NALM6 (cell line): ENCODE measurements around a stretch of chr6.

DNA sequence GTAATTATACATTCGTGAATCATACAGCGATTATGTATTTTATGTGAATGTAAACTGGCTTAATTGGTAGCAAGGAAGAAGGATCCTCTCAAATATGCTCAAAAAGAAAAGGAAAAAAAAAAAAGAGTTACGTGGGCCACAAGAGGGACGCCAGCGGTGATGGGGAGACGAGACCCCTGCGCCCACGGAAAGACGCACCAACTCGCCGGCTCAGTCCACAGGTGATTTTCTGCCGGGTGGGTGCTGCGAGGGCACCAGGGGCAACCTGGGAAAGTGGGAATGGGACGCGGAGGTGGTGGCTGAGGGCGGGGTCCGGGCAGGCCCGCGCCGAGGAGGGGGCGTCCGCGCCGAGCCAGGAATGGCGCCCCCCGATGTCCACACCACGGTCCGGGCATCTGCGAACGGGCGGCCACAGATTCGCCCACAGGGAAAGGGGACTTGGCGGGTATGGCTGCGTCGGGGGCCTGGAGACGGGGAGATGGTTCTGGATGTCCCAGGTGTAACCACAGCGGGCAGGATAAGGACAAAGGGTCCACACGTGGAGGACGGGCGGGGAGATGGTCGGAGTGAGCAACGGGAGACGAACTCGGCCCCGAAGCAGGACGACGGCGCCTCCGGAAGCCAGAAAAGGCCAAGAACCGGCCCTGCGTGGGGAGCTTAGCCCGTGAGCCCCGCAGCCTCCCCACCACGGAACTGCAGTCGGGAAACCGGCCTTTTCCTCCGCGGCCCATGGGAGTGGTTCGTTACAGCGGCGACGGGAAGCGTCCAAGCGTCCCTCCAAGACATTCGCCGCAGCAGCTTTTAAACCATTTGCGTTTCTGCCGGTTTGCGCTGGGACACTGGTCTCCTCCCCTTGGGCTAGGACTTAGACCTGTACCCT, 124.6 kb downstream of the WDR27 start:
- PRO-cap, result no peak

GRCh38 chr6:169667715-169668387, 34.0 kb downstream of the WDR27 start:
- PRO-cap, result no peak

DNA sequence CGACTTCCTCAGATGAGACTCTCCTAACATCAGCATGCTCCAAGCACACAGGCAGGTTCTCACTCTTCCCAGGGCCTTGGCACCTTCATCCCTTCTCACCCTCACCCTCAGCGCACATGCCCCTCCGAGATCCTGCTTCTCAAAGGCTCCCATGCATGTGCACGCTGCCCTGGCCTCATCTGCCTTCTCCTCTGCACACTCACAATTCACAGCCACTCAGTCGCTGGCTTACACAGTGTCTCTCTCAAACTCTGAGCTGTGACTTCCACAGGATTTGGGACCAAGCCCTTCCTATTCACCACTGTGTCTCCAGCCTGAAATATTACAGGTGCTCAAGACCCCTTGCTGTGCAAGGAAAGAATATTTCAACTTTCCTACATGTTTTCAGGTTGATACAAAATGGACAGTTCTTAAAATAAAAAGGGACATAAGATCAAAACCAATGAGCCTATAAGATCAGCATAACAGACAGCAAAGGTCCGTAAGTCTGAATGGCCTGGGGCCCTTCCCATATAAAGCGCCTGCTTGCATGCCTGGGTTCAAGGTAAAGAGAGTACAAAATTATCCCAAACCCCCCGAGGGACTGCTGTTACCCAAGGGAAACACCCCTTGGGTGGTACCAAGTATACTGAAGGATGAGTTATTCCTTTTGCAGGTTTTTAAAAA, 30.1 kb downstream of the WDR27 start:
- PRO-cap, result no peak

DNA sequence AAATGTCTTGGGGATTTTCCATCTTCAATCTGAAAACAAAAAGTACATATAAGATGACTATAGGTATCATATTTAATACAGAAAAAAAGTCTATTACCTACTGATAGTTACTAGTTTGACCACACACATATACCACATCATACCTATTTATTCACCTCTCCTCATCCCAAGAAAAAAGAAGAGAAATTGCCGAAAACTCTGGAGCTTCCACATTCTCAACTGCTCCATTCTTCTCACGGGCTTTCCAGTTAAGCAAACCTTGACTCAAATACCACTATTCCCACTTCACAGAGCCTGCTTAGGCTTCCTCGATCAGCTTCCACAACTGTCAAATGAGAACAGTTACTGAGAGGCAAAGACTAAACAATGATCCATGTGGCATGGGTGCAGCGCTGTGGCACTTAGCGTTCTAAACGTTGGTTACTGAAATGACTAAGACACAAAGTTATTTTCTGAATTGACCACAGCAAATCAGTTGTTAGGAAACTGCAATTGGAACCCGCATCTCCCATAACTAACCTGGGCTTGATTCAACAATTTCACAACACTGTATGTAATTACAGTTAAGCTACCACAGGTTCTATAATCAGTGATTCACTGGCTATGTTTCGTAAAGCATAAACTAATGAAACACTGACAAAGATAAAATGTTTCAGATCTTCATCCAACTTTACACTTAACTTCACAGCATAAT, 12.7 kb downstream of the WDR27 start:
- PRO-cap, result no peak

- PRO-cap, result no peak
Observed at GRCh38 chr6:169714099-169715201, 9.8 kb downstream of the PHF10 start.

- PRO-cap, result bidirectional peak, plus-strand start at chr6:169723576, minus-strand start at chr6:169723529; bidirectional peak, plus-strand start at chr6:169724167, minus-strand start at chr6:169723998
Observed at GRCh38 chr6:169723234-169724045, 860 bp downstream of the PHF10 start.

GRCh38 chr6:169766919-169767967, 15.8 kb downstream of the ERMARD start:
- PRO-cap, result no peak

DNA sequence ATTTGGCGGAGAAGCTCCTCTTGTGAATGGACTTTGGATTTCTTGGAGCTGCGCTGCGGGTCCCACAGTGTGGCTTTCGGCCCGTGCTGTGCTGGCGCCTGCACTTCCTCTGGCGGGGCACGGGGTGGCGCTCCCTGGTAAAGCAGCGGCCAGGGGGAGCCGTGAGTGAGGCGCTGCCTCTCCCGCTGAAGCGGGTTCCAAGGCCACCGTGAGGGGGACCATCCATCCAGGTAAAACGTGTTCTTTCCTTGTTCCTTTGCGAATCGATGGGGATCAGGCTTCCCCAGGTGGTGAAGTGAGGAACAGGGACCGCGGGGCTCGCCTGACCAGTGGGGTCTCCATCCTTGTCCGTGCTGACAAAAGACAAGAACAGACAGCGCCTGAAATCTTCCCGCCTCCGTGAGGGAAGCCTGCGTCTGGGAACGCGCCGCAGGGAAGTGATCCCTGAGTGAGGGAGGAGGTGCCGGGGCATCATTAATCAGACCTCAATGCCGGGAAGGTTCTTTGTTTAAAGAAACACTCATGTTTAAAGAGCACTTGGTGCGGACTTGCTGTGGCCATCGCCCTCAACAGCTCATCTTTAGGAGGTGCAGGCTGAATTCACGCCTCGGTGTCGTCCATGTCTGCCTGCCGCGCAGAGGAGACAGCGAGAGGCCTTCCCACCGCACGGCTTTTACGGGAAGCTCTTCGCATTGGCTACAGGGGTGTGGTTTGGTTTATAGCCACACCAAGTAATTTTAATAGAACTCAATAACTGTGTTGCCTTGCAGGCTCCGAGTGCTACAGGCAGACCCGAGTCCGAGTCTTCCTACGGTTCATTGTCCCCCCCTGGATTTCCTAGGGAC, 39.0 kb downstream of the ERMARD start:
- PRO-cap, result no peak

DNA sequence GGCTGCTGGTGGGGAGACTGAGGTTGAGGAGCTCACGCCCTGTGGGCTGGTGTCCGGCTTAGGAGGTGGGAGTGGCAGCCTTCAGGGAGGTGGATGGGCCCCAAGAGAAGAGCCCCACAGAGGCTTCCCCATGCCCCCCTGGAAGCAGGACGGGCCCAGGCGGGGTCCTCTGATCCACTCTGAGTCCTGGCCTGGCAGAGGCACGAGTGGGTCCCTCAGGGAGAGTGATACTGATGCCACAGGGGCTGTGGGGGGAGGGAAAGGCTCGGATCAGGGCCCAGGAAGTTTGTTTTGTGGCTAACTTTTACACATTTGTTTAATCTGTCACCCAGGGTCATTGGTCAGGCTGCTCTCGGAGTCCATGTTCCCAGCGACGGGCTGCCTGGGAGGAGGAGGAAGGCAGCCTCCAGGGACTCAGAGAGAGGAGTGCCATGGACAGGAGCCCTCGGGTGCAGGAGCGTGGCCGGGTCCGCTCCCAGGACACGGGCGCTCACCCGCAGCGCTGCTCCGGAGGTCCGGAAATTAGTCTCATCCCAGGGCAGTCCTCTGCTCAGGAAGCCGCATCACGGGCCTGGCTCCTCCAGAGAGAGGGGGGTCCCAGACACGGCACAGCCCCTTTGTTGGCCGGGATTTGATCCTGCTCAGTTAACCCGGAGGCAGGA, 170.9 kb downstream of the ERMARD start:
- PRO-cap, result no peak

GRCh38 chr6:170043873-170044758, 246.8 kb downstream of the DLL1 start:
- PRO-cap, result no peak

GRCh38 chr6:170235022-170235531, 55.8 kb downstream of the DLL1 start:
- PRO-cap, result no peak

GRCh38 chr6:170247084-170247549, 43.8 kb downstream of the DLL1 start:
- PRO-cap, result no peak

GRCh38 chr6:170295545-170296267, 4.8 kb upstream of the DLL1 start:
- PRO-cap, result no peak

- PRO-cap, result no peak
Observed at GRCh38 chr6:170523896-170524542, 29.1 kb downstream of the PSMB1 start.